Foreskin keratinocyte (primary cell): ENCODE measurements around a stretch of chr14.

DNA sequence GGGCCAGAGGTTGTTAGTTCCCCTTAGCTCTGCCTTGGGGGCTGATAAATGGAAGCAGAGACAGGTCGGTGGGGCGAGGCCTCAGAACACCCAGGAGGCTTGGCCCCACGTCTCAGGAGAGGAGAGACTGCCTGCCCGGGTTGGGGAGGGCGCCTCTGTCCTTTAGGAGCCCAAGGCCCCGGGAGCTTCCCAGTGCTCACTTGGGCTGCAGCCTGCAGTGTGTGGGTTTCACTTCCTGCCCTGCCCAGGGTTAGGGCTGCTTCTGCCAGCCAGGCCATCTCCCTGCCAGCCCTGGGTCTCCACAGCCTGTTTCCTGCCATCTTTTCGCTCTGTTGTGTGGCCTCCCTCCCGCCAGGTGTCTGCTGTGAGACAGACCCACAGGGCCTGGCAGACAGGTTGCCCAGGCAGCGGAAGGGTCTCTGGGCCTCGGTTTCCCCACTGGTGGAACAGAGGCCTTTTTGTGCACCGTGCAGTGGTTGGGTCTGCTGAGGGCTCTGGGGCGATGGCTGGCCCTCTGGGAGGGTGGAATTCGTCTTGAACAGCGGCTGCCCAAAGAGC is 8.1 kb upstream of the TEX22 start:
- RAMPAGE, total RNA = no peak

- RAMPAGE, total RNA = no peak
Observed at GRCh38 chr14:105474961-105475071, 195 bp downstream of the CRIP2 start.

DNA sequence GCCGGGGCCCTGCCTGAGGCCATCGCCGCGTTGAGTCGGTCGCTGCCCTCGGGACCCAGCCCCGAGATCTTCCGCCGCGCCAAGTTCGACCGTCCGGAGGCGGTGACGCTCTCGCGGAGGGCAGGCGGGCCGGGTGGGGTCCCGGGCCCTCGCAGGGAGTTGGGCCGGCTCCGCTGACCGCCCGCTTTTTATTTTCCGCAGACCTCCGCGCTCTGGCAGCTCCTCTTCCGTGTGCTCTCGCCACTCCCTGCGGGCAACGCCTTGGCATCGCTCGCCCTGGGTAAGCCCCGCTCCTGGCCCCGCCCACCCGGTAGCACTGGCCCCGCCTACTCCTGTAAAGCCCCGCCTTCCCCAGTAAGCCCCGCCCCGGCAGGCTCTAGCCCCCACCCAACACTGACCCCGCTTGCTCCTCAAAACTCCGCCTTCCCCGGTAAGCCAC is 394 bp downstream of the TEDC1 start:
- RAMPAGE, total RNA = no peak

DNA sequence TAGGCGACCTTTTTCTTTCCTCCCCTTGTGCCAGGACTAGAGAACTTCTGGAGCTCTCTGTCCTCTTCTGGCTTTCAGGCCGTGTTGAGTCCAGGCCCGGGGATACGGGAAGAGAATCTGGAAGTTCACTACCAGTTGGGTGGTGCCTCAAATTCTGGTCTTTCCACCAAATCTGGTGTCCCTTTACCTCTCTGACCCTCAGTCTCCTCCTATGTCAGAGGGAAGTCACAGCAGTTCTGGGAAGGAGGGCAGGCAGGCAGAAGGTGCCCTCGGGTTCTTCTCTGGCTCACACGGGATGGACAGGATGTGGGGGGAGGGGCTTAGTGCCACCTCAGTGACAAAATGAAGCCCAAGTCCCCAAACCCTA is 719 bp upstream of the TMEM121 start:
- RAMPAGE, total RNA = no peak

GRCh38 chr14:105527080-105527758 is 836 bp downstream of the TMEM121 start:
- RAMPAGE, total RNA = no peak

GRCh38 chr14:105604870-105605477 is 78.6 kb downstream of the TMEM121 start:
- RAMPAGE, total RNA = no peak

GRCh38 chr14:105687679-105688619 is 161.6 kb downstream of the TMEM121 start:
- RAMPAGE, total RNA = no peak

- RAMPAGE, total RNA = no peak
Observed at GRCh38 chr14:105698849-105699651, 172.7 kb downstream of the TMEM121 start.

DNA sequence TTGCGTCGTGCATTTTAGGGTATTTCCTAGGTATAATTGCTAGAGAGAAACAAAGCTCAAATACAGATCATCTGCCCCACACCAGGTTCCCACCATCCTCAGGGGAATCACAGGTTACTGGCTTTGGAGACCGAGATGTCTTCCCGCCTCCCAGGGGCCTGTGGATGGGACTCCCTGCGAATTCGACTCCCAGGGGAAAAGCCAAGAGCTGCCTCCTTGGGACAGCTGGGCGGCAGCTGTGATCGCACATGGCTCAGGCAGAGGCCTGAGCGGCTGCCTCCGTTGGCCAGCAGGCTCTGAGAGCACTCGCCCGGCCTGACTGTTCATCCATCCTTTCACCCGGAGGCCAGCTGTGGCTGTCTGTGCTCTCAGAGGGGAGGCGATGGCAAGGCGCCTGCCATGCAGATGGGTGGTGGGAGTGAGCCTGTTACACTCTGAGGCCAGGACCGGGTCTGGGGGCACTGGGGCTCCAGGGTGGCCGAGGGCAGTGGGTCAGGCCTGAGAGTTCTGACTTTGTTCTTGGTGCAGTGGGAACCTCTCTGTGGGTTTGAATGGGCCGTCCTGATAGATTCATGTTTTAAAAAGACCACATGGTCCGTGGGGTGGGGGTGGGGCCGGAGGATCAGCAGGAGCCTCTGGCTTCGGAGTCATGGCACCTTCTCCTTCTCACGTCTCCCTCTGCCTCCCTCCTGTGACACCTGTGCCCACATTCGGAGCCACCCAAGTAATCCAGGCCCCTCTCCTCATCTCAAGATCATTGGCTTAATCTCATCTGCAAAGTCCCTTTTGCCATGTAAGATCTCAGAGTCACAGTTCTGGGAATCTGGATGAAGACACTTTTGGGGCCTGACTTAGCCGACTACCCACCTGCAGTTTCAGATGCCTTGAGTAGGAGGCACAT is 292.4 kb downstream of the TMEM121 start:
- RAMPAGE, total RNA = no peak

DNA sequence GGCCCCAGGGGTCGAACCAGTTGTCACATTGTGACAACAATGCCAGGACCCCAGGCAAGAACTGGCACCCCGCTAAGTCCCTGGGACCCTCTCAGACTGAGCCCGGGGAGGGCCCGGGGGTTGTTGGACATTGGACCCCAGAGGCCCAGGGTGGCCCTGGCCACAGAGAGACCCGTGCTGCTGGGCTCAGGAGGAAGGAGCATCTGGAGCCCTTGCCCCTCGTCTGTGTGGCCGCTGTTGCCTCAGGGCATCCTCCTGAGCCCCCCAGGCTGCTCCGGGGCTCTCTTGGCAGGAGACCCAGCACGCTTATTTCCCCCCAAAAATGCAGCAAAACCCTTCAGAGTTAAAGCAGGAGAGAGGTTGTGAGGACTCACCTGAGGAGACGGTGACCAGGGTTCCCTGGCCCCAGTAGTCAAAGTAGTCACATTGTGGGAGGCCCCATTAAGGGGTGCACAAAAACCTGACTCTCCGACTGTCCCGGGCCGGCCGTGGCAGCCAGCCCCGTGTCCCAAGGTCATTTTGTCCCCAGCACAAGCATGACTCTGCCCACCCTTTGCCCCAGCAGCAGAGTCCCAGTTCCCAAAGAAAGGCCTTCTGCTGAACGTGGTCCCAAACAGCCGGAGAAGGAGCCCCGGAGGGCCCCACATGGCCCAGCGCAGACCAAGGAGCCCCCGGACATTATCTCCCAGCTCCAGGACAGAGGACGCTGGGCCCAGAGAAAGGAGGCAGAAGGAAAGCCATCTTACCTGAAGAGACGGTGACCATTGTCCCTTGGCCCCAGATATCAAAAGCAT is 337.7 kb downstream of the TMEM121 start:
- RAMPAGE, total RNA = no peak

GRCh38 chr14:105967541-105967898 is 441.1 kb downstream of the TMEM121 start:
- RAMPAGE, total RNA = no peak

- RAMPAGE, total RNA = no peak
Observed at GRCh38 chr14:106025547-106025890, 499.1 kb downstream of the TMEM121 start.

- RAMPAGE, total RNA = no peak
Observed at GRCh38 chr14:106062283-106063005, 536.1 kb downstream of the TMEM121 start.

GRCh38 chr14:106235371-106235804 is 709.0 kb downstream of the TMEM121 start:
- RAMPAGE, total RNA = no peak

DNA sequence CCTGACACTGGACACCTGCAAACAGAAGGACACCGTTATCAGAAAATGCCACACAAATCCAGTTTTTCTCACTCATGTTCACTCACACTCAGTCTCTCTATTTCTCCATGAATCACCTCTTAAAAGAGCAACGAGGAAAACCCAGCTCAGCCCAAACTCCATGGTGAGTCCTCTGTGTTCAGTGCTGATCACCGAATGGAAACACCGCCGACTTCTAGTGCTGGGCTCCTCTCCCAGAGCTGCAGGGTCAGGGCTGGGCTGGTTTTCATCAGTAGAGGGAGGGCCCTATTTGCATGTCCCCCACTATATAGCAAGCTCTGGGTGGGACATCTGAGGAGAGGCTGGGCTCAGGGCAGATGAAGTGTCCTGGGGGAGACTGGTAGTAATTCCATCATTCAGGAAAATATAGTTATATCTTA is 833.7 kb downstream of the TMEM121 start:
- RAMPAGE, total RNA = no peak

DNA sequence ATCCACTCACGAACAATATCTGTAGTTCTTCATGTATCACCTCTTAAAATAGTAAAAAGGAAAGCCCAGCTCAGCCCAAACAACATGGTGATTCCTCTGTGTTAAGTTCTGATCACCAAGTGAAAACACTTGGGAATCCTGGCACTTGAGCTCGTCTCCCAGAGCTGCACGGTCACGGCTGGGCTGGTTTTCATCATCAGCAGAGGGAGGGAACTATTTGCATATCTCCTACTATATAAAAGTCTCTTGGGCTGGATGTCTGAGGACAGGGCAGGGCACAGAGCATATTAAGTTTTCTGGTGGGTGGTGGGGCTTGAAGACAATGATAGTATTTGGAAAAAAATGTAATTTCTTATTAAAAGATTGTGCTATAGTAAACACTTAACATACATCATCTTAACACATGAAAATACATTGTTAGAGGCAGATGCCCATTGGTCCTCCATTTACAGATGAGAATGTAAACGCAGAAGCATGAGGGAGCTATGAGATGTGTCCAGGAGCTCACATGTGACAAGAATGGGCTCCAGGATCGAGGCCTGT is 870.7 kb downstream of the TMEM121 start:
- RAMPAGE, total RNA = no peak

DNA sequence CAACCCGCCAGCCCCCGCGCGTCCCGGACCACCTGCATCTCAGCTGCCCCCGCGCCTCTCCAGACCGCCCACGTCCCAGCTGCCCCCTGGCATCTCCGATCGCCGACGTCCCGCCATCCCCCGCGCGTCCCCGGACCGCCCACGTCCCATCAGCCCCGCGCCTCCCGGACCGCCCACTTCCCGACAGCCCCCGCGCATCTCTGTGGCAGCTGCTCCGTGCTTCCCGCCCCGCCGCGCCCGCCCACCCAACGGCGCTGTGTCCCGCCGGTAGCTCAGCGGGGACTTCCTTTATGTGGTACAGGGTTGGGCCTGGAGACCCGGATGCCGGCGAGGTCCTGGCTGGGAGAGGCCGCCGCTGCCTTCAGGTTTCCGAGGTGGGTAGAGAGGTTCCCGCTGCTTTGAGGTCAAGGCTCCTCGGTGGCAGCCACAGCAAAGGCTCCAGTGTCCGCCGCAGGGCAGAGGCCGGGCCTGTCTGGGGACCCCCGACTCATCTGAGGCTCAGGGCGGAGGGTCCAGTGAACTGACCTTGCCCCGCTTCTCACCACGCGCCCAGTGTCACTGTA is 956.0 kb downstream of the TMEM121 start:
- RAMPAGE, total RNA = no peak

- RAMPAGE, total RNA = no peak
Observed at GRCh38 chr14:106636540-106636893, 1110.1 kb downstream of the TMEM121 start.

- RAMPAGE, total RNA = no peak
Observed at GRCh38 chr14:106790783-106791463, 1264.5 kb downstream of the TMEM121 start.

- RAMPAGE, total RNA = no peak
Observed at GRCh38 chr14:106872311-106873445, 1346.3 kb downstream of the TMEM121 start.